Ascending aorta (tissue), 1 donor: ENCODE measurements around a stretch of chr17.

- PRO-cap: no peak
Observed at GRCh38 chr17:28983459-28984488, 22.1 kb downstream of the SEZ6 start.

DNA sequence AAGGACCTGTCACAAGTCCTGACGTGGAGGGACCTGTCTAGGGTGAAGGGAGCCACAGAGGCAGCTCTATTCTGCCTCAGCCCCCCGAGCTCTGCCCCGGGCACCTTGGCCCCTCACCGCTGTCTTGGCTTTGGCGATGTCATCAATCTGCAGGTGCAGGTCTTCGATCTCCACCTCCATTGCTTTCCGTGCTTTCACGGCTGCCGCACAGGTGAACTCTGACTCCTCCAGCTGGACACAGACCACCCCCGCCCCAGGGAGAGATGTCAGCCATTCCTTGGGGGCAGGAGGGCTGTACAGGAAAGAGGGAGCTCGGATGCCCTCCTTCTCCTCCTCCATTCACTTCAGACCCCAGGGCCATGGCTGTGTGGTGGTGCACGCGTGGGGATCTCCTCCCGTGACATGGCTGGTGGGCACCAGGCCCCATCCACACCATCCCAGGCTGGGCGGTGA is 49.3 kb downstream of the PIPOX start:
- PRO-cap: no peak

- PRO-cap: no peak
Observed at GRCh38 chr17:29097698-29098553, 55.0 kb downstream of the PIPOX start.

- PRO-cap: no peak
Observed at GRCh38 chr17:29117025-29117438, 63.2 kb downstream of the MYO18A start.

DNA sequence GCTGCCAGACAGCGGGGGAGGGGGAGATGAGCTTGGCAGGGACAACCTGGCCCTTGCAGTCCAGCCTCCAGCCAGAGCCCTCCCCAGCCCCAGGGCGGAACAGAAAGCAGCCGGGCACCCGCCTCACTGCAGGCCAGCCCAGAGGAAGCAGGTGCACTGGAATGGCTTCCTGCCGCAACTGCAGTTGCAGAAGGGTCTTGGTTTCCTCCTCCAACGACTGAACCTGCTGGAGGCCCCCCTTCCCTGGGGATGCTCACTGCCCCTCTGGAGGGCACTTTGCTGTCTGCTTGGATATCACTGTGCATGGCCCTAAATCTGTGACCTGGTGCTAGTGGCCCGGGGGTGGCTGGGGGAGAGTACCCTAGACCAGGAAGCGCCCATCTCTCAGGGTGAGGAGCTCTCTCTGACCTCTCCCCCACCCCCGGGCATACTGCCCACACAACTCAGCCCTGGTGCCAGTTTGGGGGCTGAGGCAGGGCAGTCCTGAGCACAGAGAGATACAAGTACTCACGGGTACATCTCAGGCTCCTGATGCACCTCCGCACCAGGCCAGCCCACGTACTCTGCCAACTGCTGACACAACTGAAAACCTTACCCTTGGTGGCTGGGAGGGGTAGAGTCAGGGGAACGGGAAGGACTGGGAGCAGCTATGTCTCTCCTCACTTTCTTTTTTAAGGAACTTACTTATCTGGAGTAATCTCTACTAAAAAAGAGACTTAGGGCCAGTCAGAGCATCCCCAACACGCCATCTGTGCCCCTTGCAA is 41.0 kb downstream of the MYO18A start:
- PRO-cap: unidirectional peak, plus-strand start at position 622 of the sequence

DNA sequence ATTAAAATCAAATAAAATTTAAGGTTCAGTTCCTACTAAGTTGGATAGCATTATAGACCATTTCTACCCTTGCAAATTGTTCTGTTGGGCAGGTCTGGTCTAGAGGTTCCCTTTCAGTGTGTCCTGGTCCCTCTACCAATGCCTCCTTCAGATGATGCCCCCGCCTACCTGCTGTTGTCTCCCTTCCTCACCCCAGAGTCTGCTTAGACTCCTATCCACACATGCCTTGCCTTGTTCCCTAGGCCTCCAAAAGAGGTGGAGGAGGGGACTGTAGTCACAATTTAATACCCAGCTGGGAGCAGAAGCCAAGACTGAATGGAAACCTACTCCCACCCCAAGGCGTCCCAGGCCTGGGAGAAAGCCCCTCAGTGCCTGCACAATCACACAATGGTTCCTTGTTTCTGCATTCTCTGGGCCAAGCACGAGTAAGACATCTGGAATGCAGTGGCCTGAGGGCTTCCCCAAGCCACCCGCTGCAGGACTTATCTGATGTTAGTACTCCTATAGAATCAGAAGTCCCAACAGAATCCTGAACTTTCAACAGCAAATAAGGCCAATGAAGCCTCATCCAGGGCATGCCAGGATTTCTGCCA is 28.8 kb downstream of the MYO18A start:
- PRO-cap: no peak

DNA sequence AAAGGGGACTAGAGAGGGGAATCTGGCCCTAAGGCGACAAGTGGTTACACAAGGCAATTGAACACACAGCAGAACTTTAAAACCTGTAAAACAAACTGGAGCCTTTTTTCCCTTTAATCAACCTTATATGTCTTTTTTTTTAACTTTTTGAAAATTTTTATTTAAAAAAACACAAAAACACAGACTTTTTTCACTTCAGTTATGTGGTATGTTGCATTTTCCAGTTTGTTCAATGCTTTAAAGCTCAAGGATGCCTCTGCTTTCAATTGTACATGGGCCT is 15.5 kb downstream of the CRYBA1 start:
- PRO-cap: no peak

DNA sequence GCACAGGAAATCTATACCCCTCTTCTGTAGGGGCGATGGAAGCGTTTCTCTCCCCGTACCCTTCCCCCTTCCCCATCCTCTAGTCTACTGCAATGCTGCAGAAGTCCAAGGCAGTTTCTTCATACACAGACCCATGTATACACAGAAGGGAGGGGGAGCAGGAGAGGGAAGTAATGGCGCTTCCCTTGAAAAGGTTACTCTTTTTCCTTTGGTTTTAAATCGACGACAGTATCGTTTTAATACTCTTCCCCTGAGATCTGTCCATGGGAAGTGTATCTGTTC is 1.2 kb downstream of the TAOK1 start:
- PRO-cap: no peak

DNA sequence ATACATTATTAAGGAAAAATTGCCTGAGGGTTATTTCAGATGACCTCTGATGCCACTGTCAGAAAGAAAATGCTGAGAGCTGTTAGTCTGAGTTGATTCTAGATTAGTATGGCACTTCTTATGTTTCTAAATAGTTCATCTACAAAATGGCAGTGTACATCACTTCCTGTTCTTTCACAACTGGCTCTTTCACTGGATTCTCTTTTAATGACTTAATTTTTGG is 3.2 kb downstream of the TAOK1 start:
- PRO-cap: no peak

GRCh38 chr17:29546071-29547200 is 20.4 kb downstream of the ABHD15 start:
- PRO-cap: no peak

DNA sequence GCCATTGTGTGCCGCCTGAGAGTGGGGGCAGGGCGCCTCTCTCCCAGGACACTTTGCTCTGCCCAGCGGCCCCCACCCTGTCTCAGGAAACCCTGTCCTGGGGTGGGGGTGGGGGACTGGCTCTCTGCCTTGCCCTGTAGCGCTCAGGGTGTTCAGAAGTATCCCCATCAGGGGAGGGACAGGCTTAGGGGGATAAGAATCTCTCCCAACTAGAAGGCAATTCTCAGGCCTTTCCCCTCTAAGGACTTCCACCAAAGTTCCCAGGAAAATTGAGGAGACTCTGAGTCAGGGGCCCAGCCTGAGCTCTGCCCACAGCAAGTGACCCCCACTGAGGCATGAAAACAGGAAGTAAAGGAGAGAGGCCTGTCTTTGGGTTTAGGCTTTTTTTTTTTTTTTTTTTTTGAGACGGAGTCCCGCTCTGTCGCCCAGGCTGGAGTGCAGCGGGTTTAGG is 4.8 kb downstream of the GIT1 start:
- PRO-cap: no peak

DNA sequence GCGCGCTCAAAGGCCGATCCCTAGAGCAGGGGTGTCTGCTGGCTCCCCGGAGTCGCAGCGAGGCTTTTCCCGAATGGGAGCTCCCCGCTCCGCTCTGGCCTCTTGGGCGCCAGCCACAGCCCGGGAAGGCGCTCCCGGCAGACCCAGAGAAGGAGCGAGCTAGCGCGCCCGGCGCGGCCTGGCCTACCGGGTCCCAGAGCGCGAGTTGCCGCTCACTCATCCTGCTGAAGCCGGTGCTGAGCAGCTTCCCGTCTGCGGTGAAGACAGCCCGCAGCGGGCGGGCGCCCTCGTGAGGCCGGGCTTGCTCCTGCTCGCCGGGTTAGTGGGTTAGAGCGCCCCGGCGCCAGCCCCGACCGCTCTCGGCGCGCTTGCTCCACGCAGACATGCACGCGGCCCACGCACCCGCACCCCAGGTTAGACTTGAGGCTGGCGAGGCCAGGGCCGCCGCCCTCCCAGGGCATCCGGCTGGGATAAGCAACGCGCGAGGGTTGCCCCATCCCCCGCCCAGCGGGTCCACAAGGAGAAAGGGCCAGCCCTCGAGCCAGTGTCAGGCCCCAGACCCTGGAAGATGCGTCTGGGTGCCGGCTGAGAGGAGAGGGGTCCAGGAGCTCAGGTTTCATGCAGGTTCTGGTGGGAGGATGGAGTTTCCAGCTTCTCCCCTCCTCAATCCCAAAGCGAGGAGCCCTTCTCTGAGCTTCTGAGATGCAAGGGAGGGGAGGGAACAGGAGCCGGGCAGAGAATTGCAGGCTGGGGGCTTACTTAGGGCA is 4.7 kb downstream of the CORO6 start:
- PRO-cap: unidirectional peak, minus-strand start at position 202 of the sequence

- PRO-cap: no peak
Observed at GRCh38 chr17:29636034-29636641, 13.4 kb upstream of the CORO6 start.

- PRO-cap: no peak
Observed at GRCh38 chr17:29650362-29651147, 27.8 kb upstream of the CORO6 start.

DNA sequence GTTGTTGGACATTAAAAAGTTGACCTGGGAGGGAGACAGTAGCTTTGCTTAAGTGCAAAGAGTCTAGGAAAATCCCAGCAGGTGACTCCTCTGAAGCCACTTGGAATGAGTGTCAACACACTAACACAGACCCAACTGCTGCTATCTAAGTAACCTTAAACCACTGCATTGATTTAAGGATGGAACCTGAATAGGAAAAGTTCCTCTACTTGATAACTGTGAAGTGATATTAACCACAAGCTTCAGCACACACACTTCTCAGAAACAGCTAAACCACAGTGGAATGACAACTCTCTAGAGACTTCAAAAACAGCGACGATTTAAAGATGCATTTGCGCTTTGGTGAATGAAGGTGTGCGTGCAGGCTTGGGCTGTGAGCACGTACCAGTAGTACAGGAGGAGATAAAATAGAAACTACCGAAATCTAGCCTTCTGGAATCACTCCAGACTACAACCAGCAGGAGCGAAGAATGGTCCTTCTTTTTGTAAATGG is 137.6 kb upstream of the CORO6 start:
- PRO-cap: no peak

GRCh38 chr17:29828558-29829170 is 101.4 kb downstream of the SSH2 start:
- PRO-cap: no peak

- PRO-cap: no peak
Observed at GRCh38 chr17:30285281-30285980, 6.3 kb downstream of the BLMH start.

DNA sequence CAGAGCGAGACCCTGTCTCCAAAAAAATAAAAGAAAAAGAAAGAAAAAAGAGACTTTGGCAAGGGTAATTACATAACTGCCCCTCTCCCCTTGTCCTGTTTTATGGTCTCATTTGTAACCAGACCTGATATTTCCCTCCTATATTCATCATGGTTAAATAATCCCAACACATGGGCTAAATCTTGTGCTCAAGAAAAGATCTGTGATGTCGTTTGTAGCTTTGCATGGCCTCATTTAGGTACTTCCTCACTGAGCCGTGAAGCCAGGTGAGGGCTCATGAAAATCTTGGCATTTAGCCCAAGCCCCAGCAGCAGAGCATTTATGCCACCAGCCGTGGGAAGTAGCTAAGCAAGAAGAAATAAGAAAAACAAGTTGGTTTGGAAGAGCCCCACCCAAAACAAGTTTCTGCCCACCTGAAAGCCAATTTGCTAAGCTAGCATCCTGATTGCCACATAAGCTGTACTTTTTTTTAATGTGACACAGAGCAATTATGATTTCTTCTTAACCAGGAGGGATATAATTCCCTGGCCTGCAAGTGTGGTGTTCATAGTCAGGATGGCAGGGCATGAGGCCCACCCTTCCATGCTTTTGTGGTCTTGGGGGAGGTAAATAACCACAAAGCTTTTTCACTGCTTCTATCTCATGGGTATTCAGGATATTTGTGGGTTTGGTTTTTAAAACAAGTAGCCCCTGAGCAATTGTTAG is 10.6 kb downstream of the TMIGD1 start:
- PRO-cap: no peak

GRCh38 chr17:30345487-30346190 is 11.8 kb upstream of the TMIGD1 start:
- PRO-cap: no peak

DNA sequence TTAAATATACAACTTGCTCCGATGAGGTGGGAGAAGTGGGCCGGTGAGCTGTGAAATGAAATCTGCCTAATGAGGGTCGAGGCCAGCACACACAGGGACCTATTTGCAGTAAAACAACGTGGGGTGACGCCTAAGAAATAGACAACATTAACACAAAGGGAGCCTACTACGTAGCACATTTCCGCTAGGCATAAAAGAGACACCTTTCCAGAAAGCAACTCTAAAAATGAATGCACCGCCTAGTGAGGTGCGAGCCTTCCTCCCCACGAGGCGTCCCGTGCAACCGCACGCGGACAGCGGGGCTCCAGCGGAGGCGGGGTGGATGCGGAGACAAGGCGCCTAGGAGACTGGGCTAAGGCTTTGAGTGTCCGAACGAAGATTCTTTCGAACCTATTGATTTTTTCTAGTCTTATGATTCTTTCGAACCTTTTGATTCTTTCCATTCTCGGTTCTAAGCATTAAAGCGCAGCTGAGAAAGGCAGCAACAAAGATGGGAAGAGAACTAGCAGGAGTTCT is 559 bp upstream of the CPD start:
- PRO-cap: no peak